HT-29 (cell line): ENCODE results near the genes STEAP4 and FAM237B.

DNA sequence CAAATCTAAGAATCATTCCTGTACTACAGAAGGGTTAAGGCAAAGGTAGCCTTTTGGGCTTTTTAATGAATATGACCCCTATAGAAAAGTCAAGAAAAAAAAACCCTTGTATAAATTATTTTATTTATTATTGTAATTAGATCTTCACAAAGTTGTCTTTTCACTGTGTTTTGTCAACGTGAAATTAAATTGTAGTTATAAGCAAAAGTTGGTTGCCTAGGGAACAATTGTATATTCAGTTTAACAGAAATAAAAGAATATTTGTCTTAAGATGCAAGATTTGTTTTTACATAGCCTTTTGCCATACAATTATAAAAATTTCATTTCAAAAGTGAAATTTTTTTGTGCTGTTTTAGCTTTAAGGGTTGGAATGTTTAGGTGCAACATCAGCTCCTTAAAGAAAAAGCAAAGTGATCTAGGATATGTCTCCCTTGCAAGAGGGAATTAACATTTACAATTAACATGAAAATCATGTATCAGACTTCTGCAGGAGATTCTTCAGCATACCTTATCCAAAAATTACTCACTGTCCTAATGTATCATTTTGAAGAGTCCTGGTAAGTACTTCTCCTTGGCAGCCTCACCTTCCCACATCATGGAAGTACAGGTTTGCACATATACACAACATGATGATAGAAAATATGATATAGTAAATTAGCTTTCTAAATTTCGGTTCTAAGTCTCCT lies 23.3 kb downstream of the TMEM243 start:
- RAMPAGE, long total RNA = no peak

- RAMPAGE, long total RNA = no peak
Observed at GRCh38 chr7:87497691-87497890, 22.1 kb upstream of the ABCB4 start.

DNA sequence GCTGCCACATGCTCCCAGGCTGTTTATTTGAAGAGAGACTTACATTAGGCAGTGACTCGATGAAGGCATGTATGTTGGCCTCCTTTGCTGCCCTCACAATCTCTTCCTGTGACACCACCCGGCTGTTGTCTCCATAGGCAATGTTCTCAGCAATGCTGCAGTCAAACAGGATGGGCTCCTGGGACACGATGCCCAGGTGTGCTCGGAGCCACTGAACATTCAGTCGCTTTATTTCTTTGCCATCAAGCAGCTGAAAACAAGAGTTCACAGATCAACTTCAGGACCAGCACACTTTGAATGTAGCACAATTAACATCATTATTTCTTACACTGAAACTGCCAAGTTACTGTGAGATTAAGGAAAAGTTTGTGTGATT lies 33.7 kb upstream of the ABCB4 start:
- RAMPAGE, long total RNA = no peak

DNA sequence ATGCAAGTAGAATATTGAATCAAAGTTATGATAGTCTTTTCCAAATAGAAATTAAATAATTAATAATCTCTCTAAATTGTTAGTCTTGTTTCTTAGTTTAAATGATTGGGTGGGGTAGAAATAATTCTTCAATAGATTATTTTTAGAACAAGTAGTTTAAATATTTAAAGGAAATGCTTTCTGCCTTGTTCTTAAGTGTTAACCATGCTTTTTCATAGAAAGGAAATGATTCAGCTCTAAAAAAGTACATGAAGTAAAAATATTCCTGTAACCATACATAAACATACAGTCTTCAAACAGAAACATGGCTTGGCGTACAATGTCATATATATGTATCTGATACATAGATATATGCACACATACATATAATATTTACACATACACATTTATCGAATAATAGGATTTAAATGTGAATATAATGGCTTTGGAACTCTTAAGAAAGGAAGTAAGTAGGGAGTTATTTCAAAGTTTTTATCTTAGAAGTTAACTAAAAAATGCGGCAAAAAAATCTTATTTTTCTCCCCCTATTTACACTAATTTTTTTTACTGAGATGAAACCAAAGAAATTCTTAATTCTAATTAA lies 84.4 kb downstream of the RUNDC3B start:
- RAMPAGE, long total RNA = no peak

- RAMPAGE, long total RNA = no peak
Observed at GRCh38 chr7:87910749-87911047, 23.4 kb upstream of the ADAM22 start.

DNA sequence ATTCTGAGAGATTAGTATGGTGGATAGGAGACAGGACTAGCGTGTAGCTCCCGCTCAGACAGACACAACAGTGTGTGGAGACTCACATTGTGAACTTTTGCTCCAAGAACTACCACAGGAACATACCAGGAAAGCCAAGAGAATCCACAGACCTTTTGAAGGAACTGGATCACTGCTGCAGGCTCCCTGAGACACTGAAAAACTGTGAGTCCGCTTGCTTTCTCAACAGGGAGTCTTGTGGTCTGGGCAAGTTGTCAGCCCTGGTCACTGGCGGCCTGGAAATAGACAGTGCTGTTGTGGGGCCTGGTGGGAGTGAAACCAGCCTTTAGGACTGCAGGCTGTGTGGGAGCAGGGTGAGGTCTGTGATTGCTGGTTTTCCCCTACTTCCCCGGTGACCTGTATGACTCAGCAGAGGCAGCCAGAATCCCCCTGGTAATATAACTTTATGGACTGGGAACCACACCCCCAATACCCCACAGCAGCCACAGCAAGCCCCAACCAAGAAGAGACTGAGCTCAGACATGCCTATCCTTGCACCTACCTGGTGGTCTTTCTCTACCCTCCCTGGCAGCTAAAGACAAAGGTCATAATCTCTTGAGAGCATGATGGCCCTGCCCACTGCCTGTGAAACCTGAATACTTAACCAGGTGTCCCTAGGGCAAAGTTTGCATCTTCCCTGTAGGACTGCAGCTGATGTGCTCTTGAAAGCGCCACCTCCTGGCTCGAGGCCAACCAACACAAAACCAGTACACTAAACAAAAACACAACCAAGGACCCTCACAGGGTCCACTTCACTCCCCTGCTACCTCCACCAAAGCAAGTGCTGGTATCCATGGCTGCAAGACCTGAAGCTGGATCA lies 7.4 kb upstream of the ADAM22 start:
- RAMPAGE, long total RNA = no peak

DNA sequence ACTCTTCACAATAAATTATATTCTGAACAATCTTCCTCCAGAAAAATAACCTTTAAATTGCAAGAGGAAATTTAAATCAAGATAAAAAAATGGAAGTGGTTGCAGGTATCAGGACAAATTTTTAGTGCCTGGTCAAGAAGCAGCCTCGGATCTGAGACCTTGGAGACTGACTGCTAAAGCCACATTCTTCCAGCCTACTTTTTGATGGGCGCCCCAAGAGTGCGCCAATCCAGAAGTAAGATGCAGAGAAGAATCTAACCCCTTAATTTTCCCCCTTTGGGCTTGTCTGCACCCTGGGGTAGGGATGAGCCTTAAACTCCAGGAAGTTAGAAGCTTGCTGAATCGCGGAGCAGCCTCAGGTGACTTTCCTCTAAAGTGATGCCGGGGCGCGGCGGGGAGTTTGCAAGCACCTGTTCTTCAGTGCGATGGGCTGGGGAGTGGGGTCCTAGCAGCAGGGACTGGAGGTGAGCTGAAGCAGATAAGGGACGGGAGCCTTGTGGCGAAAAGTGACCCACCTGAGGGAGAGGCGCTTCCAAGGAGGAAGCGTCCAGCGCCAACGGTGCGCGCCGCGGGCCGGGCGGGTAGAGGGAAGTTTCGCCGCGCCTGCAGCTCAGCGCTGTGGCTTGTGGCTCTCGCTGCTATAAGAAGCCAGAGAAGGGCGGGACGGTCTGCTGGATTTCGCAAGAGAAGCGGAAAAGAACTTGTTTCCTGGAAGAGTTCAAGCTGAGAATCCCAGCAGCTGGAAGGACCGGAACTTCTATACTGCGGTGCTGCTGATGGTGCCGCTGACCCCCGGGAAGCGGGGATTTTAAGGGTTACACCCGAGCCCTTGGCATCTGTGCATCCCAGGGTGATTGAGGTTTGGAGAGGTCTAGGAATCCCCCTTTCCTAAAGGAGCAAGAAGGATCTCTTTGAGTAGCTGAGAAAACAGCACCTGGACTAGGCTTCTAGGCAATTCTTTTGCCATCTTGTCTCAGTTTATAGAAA lies at the start of gene STEAP4:
Gene STEAP4, minus strand, starts transcription at position 618 of the 987 bp plus-strand sequence.
- RAMPAGE, long total RNA = no peak

GRCh38 chr7:88758810-88759190 lies 700 bp upstream of the ZNF804B start:
- RAMPAGE, long total RNA = no peak

- RAMPAGE, long total RNA = no peak
Observed at GRCh38 chr7:90217421-90217857, 5.9 kb downstream of the STEAP2 start.

DNA sequence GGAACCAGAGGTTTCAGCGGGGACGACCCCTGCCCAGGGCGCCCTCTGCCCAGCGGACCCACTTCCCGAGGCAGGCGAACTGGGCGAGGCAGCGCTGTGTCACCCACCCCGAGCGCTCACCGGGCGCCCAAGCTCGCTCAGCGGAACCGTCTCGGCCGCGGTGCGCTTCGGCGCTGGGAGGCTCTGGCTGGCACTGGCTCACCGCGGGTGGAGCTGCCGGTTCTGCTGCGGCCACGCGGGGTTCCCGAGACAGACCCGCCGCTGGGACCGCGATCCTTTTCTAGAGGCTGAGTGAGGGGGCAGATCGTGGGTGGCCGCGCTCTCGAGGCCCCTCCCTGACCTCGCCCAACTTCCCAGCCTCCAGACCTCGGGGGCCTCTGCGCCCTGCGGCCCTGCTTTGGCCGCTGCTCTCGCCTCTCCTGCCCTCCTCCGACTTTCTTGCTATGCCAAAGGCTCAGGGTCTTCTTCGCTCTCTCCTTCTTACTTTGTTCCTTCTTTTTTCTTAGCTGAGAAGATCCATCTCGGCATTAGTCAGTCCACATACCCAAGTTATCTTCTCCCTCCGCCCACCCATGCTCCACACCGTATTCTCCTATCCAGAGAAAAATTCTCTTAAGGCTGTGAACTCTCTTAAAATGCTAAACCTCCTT lies at the start of gene FAM237B:
Gene FAM237B, minus strand, starts transcription at position 253 of the 650 bp plus-strand sequence.
- RAMPAGE, long total RNA = no peak

- RAMPAGE, long total RNA = no peak
Observed at GRCh38 chr7:90347602-90348143, 1.2 kb downstream of the GTPBP10 start.

DNA sequence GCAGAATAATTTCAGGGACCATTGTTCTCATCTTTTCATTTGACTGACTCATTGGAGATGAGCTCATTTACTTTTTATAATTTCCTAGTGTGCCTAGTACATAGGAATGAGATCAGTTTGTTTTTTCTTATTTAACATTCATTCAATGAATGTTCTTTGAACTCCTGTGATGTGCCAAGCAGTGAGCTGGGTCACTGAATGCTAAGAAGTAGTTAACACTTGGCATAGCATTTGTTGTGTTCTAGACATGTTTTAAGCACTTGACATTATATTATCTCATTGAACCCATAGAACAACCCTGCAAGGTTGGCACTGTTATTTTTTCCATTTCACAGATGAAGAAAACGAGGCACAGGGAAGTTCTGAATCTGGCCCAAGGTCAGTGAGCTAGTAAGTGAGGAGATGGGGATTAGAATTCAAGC lies 8.4 kb downstream of the CLDN12 start:
- RAMPAGE, long total RNA = no peak

- RAMPAGE, long total RNA = no peak
Observed at GRCh38 chr7:90717835-90718256, 121.7 kb downstream of the CDK14 start.

DNA sequence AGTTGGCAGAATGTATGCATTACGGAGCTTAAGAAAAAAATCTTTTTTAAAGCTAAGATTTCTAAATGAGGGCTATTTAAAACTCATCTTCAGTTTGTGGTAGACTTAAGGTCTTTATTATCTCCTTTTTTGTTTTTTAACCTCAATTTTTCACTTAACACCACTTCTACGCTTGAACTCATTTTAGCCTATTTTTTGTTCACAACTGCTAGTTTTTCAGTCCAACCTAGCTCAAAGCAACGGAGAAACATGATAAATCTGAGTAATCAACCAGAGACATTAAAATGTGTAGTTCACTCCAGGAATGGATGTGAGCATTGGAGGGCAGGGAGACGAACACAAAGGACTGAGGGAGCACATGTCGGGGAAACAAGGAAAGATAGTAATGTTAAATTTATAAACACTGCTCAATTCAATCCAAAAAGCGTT lies 1.2 kb upstream of the AKAP9 start:
- RAMPAGE, long total RNA = no peak

DNA sequence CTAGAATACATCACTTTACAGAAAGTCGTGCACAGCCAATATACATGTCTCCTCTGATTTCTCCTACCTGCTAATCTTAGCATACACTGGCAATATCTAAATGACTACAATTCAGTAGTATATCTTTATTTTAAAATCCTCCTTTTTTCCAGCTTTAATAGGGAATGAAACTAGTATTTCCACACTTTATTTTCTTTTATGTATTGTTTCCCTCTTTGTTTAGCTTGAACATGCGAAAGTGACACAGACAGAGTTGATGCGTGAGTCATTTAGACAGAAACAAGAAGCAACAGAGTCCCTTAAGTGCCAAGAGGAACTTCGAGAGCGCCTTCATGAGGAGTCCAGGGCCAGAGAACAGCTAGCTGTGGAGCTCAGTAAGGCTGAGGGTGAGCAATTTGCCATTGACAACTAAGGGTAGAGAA lies 73.2 kb downstream of the CYP51A1 start:
- RAMPAGE, long total RNA = no peak

DNA sequence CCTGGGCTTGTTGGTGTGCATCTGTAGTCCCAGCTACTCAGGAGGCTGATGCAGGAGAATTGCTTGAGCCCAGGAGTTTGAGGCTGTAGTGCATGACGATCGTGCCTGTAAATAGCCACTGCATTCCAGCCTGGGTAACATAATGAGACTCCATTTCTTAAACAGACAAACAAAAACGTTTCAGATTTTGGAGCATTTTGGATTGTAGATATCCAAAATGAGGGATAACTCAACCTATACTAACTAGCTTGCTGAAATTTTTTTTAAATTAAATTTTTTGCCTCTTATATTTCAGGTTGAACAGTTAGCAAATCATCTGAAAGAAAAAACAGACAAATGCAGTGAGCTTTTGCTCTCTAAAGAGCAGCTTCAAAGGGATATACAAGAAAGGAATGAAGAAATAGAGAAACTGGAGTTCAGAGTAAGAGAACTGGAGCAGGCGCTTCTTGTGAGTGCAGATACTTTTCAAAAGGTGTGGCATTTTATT lies 64.5 kb downstream of the CYP51A1 start:
- RAMPAGE, long total RNA = no peak

DNA sequence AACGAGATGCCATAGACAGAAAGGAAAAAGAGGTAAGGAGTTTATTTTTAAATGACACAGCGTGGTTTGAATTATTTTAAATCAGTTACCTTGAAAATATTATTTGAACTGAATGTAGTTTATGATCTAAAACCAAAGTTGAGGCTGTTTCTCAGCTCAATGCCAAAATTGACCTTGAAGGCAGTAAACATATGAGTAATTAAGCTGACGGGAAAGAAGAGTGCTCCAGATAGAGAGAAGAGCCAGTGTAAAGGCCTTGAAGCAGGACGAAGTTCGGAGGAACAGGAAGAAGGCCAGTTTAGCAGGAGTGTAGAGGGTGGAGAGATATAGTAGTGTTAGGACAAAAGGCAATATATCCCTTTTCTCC lies 63.3 kb downstream of the CYP51A1 start:
- RAMPAGE, long total RNA = no peak

- RAMPAGE, long total RNA = no peak
Observed at GRCh38 chr7:92097880-92098312, 36.4 kb downstream of the CYP51A1 start.

- RAMPAGE, long total RNA = no peak
Observed at GRCh38 chr7:92142595-92143022, 8.3 kb upstream of the CYP51A1 start.

GRCh38 chr7:92179448-92180199 lies 682 bp upstream of the LRRD1 start:
- RAMPAGE, long total RNA = no peak